Cardiac atrium fibroblast (primary cell): ENCODE measurements around a stretch of chr1.

GRCh38 chr1:243731205-243731901, 118.7 kb downstream of the AKT3 start:
- RAMPAGE, long total RNA = no peak

DNA sequence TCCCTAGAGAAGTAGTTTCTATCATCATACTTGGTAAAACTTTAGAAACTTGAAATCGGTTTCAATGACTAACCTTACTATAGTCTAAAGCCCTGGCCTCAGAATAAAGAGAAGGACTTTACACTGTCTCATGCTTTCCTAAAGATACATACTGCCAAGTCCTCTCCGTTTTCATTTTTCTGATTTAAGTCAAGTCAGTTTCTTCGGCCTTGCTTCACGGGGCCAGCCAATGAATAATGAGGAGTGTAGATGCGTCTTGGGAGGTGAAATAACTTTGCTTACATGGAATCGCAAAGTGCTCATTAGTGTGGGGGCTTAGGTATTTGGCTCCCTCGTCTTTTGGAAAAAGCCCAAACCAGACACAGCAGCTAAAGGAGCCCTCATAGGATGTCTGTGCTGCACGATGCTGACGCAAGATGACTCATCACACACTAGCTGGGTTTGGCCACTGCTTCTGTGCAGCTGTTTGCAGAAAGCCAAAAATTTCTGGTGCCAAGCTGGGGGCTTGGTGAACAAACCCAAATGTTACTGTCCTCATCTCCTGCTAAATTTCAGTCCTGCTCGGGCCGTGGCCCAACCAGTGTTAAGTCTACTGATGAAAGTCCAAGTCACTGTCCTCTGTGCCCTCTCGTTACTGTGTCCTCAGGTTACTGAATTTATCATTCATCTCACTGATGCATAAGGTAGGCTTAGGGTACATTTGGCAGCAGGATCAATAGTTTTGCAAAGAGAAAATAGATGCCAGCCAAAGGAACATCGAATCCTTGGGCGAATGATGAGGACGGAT, 78.7 kb upstream of the C1orf100 start:
- RAMPAGE, long total RNA = no peak

DNA sequence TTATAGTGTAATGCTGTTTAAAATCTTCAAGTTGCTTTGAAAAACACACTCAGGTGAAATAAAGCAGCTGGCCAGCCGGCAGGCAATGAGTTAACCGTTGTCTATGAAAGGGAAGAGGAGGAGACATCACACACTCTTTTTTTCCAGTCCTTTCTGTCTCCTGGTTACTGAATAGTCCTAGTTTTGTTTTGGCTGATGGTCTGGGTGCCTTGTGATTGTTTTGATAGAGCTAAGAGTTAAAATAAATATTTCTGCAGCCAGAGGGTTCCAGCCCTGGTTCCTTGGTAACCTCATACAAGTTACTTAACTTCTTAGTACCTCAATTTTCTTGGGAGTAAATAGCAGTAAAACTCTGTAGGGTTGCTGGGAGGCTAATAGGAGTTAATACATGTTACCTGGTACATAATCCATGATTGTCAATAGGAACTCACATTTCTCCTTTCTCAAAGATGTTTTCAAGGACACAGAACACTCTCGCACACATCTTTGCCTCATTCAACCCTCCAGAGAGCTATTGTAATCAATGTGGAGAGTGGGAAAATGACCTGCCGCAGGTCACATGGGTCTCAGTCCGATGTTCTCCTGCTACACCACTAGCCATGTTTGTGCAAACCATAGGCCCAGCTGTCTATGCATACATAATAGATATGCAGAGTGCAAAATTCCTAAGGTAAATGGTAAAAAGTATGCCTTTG, 9.8 kb downstream of the C1orf100 start:
- RAMPAGE, long total RNA = no peak

DNA sequence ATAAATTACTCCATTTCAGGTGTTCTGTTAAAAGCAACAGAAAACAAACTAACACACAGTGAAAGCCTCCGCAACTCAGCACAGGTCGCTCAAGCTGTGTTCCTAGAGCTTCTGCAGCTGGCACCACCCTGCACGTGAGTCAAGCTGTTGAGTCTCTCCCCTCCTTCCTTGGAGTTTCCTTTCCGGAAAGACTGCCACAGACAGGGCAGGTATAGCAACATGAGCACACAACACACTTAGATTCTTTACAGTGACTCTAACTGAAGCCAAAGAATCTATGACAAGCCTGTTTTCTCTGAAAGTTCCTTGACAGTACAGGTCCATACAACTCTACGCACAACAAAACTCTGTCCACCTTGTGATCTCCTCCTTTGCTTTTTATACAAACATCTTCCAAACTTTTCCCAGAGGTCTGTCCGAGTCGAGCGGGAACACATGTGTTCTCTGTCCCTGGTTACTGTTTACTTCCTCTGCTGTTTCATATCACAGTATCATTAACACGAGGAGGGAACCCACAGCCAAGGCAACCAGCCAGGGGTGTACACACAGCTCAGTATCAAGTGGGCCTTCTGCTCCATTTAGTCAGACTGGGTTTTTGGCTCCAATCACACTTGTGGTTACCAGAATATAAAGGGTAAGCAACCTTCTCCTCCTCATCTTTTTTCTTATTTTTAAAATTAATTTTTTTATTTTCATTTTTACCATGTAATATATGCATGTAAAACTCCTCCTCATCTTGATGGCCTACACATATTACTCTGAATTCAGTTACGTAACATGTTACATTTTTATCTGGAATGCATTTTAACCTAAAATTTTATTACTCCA, 38.6 kb upstream of the DESI2 start:
- RAMPAGE, long total RNA = no peak

DNA sequence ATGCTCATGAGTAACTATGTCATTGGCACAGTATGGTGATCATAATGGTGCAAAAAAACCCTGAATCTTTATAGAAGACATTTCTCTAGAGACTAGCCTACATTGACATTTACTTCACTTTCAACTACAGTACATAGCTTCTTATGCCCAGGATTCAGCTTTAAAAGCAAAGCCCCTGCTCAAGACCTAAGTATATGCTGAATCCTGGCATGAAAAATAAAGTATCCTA, 13.8 kb downstream of the COX20 start:
- RAMPAGE, long total RNA = no peak

DNA sequence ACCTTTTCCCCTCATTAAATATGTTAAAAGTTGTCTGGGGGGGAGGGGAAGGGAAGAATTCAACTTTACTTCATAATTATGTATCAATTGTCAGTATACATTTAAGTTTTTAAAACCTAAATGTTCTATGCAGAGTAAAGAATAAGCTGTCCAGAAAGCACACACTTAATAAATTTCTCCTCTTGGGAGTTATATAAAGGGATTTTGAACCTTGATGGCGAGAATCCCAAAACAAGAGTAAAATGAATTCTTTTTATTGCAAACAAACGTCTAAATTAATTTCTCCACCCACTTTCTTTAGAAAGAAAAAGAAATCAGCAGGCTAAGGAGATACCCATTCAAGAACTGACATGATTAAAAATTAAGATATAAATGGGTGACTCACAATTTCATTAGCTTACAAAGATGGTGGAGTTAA, 11.2 kb downstream of the HNRNPU start:
- RAMPAGE, long total RNA = no peak

- RAMPAGE, long total RNA = no peak
Observed at GRCh38 chr1:244863315-244863813, 979 bp downstream of the HNRNPU start.

- RAMPAGE, long total RNA = no peak
Observed at GRCh38 chr1:244952723-244953528, 16.6 kb upstream of the EFCAB2 start.

- RAMPAGE, long total RNA = no peak
Observed at GRCh38 chr1:245046628-245047083, 77.2 kb downstream of the EFCAB2 start.

DNA sequence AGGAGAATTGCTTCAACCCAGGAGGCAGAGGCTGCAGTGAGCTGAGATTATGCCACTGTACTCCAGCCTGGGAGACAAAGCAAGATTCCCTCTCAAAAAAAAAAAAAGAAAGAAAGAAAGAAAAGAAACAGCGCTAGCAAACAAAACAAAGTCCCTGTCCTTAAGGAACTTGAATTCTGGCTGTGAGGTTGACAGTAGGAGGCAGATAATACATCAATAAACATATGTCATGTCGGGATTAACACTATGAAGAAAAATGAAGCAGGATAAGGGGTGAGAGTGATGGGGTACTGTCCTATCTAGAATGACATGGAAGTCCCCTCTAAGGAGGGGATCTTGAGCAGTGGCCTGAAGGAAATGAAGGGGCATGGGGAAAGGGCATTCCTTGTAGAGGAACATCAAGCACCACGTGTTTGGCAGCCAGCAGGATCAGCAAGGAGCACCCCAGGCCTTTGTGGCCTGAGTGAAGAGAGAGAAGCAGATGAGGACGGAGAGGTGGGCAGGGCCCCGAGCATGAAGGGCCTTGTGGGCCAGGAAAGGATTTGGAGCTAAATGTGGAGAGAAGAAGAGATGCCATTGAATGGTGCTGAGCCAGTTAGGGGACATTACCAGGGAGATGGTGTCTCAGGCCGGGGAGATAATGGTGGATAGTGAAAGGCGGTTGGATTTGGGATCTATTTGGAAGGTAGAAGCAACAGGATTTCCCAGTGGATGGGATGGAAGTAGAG, 57.2 kb upstream of the KIF26B start:
- RAMPAGE, long total RNA = no peak

GRCh38 chr1:245107353-245107939, 47.3 kb upstream of the KIF26B start:
- RAMPAGE, long total RNA = no peak

- RAMPAGE, long total RNA = no peak
Observed at GRCh38 chr1:245168049-245168577, 13.3 kb downstream of the KIF26B start.

DNA sequence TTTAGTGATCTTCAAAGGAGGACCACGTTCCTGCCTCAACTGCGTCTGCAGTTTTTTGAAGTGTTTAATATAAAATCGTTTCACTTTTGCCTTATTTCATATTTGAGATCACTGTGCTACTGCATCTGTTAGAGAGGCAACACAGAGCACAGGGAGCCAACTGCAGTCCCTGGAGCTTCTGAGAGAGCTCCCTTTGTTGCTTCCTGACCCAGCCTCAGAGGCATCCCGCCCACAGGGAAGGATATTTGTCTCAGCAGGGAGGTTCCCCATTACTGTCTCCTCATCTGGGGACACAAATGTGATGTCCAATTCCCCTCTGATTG, 62.0 kb downstream of the KIF26B start:
- RAMPAGE, long total RNA = no peak

GRCh38 chr1:245687706-245688437, 533.1 kb downstream of the KIF26B start:
- RAMPAGE, long total RNA = no peak

- RAMPAGE, long total RNA = no peak
Observed at GRCh38 chr1:245894044-245894907, 612.8 kb downstream of the SMYD3 start.

DNA sequence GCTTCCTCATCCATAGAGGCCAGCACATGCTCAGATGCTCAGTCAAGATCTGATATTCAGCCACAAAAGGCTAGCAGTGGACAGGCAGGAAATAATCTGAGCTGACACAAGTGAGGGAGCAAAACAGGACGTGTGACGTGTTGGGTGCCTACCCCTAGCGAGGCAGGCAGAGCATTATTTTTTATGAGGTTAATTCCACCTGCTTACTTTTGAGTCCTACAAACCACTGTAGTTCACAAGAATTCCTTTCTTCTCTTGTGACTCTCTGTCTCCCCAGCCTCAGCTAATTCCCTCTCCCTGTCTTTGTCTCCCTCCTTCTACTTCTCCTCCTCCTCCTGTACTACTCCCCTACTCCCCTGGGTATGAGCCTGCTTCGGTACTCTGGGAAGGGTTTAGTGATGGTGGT, 550.7 kb downstream of the SMYD3 start:
- RAMPAGE, long total RNA = no peak

GRCh38 chr1:246103180-246104375, 403.5 kb downstream of the SMYD3 start:
- RAMPAGE, long total RNA = no peak

GRCh38 chr1:246188071-246188488, 319.0 kb downstream of the SMYD3 start:
- RAMPAGE, long total RNA = no peak

DNA sequence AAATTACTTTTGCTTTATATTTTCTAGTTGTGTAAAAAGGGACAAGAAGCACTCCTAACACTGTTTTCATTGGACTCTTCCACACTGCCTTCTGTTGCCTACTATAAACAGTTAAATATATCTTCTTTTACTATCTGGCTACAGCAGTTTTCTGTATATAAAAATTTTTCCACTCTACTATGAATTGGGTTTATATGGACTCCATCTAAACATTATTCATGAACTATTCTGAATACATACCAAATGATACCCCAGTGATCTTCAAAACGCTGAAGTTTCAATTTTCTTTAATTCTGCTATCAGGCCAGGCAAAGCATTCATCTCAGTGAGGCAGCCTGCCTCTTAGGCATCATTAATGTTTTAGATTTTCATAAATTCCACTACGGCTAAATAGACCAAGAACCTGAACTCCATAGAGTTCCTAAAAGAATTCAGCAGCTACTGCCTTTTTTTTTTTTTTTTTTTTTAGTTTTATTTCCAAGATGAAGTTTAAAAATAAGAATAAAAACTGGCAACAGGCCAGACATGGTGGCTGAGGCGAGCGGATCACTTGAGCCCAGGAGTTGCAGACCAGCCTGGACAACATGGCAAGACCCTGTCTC, 262.3 kb downstream of the SMYD3 start:
- RAMPAGE, long total RNA = no peak

DNA sequence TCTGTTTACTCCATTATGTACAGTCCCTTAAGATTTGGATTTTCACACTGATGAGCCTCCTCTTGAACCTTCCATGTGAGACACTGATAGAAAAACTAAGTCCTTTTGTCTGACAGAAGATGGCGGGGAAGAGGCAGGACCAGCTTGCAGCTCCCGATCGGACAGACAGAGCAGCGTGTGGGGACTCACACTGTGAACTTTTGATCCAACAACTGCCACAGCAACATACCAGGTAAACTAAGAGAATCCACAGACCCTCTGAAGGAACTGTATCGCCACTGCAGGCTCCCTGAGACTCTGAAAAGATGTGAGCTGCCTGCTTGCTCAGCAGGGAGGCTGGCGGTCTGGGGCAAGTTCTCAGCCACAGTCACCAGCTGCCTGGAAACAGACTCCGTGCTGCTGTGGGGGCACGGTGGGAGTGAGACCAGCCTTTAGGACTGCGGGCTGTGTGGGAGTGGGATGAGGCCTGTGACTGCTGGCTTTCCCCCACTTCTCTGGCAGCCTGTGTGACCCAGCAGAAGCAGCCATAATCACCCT, 151.8 kb downstream of the SMYD3 start:
- RAMPAGE, long total RNA = no peak